Esophagus muscularis mucosa (tissue), 4 donors: ENCODE measurements around a stretch of chr14.

DNA sequence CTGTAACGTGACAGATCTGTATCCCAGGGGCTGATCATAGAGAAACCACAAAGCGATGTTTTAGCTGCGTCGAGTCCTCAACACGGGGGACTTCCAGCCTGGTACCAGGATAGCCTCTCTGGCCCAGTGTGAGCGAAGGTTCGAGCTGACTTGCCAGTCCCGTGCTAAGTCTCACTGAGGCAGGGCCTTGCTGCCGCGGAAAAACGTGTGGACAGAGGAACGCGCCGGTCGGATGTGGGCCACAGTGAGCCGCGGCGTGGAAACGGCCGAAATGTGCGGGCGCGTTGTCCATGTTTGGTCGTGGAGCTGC is 628 bp upstream of the EML1 start:
- PRO-cap: unidirectional peak, plus-strand start at position 198 of the sequence
- RAMPAGE, long total RNA, 4 experiments: no peak in any of the 4 experiments

DNA sequence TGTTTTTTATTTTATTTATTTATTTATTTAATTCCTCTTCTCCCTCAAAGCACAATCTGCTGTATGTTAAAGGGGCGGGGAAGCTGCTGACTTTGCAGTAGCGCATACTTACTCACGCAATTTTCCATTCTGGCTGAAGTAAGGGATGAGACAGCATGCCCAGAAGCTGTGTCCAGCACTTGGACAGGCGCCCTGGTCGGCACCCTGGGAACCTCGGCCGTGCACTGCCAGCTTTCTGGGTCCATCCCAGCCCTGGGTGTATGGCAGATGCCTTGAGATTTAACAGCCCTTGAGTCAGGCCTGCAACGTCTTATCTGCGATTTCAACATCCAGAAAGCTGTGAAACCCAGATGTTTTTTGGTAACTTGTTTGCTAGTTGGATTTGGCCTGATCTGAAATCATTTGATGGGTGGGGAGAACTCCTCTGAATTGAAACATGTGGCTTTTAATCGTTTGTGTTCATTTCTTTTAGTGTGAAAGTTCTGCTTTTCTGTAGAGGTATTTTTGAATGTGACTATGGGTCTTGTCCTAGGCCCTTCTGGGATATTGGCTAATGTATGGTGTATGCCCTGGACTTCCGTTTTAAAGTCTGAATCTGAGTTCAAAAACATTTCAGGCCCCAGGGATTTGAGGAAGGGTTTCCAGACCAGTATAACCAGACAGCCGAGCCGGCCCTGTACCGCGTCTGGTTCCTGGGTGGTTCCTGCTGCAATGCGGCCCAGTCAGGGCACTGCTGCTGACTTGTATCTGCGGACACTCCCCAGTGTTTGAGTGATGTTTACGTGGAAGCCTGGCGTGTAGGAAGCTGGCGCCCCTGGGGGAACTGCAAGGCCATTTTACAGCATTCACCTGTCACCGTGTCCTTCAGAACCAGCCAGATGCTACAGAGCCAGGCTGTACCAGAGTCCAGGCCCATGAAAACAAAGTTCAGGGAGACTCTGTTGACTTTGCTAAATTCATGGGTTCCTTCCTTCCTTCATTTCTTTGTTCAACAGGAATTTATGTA is 16.4 kb downstream of the EML1 start:
- PRO-cap: unidirectional peak, plus-strand start at position 127 of the sequence; unidirectional peak, minus-strand start at position 715 of the sequence
- RAMPAGE, long total RNA, 4 experiments: no peak in any of the 4 experiments

DNA sequence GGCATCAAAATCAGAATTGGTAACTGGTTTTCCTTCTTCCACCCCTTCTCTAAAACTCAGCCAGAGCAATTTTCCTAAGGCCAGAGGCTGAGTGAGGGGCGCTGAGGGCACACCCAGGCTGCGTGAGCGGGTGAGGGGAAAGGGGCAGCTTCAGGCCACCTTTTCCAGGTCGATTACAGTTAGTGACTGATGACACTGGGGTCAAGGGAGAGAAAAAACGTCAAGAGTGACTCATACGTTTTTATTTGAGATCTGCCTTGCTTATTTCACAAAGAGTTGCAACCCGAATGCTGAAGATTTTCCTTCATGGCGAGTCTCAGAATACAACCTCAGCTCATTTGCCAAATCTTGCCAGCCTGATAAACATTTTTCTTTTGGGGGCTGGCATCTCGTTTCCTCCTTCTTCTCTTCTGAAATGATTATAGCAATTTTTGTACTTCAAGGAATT is 46.7 kb upstream of the EVL start:
- PRO-cap: no peak
- RAMPAGE, long total RNA, 4 experiments: no peak in any of the 4 experiments

GRCh38 chr14:100047368-100047831 is 17.8 kb upstream of the EVL start:
- PRO-cap: no peak
- RAMPAGE, long total RNA, 4 experiments: no peak in any of the 4 experiments

- PRO-cap: no peak
- RAMPAGE, long total RNA, 4 experiments: no peak in any of the 4 experiments
Measured at GRCh38 chr14:100065652-100066252, 530 bp downstream of the EVL start.

GRCh38 chr14:100124391-100125220 is 34.8 kb downstream of the DEGS2 start:
- PRO-cap: no peak
- RAMPAGE, long total RNA, 4 experiments: no peak in any of the 4 experiments

- PRO-cap: no peak
- RAMPAGE, long total RNA, 4 experiments: start-site peak on the plus strand in 1 of 4 experiments, at chr14:100128615-100128733 at its widest, 15 reads per replicate
Measured at GRCh38 chr14:100128381-100128967, 31.0 kb downstream of the DEGS2 start.

DNA sequence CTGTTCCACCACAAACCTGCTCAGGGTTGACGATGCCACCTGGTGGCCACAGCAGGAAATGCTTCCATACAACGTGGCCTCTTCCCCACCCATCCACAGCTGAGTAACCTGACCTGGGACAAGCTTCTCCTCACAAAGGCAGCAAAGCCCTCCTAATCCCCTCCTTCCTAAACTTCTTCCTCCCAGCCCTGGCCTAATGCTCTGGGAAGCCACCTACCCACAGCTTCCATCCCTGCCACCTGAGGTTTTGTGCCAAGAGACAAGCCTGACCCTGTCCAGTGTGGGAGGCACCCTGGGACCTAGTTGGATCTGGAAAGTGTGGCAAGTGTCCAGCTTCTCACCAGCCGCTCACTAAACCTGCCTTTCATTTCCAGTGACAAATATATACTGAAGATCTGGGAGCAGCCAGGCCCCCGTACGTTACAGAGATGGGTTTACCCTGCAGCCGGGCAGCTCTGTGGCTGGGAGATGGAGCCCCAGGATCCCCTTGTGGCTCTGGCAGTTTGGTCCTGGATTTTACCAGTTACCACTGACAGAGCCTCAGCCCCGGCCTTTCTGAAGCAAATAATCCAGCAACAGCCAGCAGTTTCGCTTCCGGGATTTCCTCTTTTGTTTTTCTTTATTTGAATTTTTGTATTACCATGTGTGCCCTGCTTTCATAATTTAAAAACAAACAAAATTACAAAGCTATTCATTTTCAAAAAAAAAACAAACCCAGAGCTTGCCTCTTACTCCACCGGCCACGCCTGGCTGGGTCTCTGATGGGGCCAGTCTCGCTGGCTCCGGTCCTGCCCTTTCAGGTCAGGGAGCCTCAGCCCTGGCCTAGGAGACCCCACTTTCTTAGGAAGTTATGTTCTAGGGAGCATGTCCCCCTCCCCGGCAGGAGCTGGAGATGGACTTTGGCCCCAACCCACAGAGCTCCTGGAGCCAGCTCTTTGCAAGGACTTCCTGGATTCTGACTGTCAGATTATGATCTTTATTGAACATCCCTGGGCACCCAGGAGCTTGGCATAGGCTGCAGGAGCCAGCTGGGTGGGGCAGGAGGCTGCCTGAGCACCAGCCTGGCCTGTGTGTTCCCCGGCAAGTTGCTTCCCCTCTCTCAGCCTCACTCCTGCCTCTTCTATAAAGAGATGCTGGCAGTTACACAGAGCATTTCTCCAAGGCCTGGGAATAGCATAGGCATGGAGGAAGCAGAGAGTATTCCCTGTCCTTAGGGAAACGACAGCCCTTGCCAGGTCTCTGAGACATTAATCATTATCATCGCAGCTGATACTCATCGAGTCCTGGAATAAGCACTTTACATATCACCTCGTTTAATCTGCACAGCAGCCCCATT is 3.8 kb downstream of the DEGS2 start:
- PRO-cap: no peak
- RAMPAGE, long total RNA, 4 experiments: no peak in any of the 4 experiments

DNA sequence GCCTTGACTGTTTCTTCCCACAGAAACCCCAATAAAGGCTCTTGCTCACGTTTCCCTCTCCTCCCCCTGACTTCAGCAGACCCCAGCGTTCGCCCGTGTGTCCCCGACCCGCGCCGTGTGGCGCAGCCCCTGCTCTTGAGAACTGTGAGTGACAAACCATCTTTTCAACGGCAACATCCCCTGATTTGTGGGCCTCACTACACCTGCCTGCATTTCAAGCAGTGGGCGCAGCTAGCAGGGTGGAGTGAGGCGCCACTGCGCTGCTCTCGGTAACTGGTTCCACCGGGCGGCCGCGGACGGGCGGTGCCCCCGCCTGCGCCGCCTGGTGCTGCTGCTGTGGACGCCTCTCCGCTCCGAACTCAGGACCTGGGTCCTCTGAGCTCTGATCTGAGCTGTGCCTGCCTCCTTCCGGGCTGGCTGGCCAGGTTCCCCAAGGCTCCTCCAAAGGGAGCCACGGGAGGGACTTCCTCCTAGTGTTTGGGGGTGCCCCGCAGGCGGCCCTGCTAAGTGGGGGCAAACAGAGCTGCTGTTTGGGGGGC is 5.9 kb upstream of the DEGS2 start:
- PRO-cap: no peak
- RAMPAGE, long total RNA, 4 experiments: no peak in any of the 4 experiments

DNA sequence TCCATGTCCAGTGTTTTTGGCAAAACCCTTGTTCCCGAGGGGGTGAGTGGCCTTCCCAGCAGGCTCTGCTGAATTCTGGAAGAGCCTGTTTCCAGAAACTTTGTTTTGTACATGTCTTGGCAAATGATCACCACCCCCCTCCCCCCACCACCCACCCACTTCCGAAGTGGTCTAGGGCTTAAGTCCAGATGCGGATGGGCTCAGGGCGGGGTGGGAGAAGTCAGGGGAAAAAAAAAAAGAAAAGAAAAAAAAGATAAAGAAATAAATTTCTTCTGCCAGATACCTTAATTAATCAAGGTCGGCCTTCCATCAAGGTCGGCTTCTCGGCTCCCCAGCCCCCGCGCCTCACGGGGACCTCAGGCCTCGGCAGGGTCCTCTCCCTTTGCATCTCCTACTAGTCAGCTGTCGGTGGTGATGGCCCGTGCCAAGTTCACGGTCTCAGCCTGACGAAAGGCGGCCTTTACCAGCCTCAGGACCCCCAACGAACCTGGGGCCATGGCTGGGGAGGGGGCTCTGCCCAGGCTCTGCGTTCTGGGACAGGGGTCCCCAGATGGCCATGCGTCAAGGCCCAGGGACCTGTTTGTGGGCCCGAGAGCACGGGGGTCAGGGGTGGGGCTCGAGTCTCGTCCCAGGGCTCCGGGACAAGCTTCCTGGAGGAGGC is 32.6 kb upstream of the DEGS2 start:
- PRO-cap: no peak
- RAMPAGE, long total RNA, 4 experiments: no peak in any of the 4 experiments

- PRO-cap: bidirectional peak, plus-strand start at chr14:100214757, minus-strand start at chr14:100214575
- RAMPAGE, long total RNA, 4 experiments: no peak in any of the 4 experiments
Measured at GRCh38 chr14:100214603-100214851, 24.4 kb upstream of the YY1 start.

GRCh38 chr14:100239389-100239824 is 463 bp downstream of the YY1 start:
- PRO-cap: no peak
- RAMPAGE, long total RNA, 4 experiments: no peak in any of the 4 experiments

- PRO-cap: no peak
- RAMPAGE, long total RNA, 4 experiments: no peak in any of the 4 experiments
Measured at GRCh38 chr14:100259503-100260007, 20.6 kb downstream of the YY1 start.

- PRO-cap: no peak
- RAMPAGE, long total RNA, 4 experiments: no peak in any of the 4 experiments
Measured at GRCh38 chr14:100286122-100286433, 20.2 kb downstream of the SLC25A29 start.

DNA sequence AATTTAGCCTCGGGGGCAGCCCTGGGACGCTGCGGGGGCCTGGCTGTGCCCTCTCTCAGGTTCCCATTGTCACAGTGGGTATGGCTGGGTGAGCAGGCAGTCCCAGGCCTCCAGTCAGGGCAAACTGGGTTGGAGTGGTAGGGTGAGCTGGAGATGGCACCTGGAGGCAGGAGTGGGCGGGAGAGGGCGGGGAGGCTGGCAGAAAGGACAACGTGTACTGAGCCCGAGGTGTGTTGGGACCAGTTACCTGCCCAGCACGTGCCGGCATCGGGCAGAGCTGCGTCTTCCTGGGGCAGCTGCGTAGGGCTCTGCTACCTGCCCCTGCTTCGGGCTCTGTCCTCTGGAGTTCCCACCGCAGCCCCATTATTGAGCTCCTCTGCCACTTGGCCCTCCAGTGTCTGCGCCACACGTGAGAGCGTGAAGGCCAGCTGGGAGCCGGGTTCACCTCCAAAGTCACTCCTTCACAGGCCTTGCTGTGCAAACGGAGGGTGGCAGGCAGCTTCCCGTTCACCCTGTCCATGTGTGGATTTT is 7.6 kb upstream of the SLC25A29 start:
- PRO-cap: no peak
- RAMPAGE, long total RNA, 4 experiments: no peak in any of the 4 experiments

GRCh38 chr14:100811512-100811876 is 84.8 kb downstream of the DLK1 start:
- PRO-cap: no peak
- RAMPAGE, long total RNA, 4 experiments: no peak in any of the 4 experiments

DNA sequence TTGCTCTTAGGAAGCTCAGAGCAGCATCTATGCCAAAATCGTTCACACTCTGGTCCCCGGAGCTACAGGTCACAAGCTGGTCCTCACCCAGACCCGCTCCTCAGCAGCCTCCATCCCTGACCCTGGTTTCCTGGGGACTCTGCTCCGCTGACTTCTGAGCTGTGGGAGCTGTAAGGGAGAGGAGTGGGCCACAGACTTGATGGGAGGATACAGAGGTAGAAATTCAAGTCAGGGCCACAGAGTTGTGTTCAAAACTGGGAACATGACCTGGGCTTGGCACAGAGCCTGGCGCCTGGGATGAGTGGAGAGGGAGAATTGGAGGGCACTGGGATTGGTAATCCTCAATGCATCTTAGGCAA is 170.9 kb upstream of the RTL1 start:
- PRO-cap: no peak
- RAMPAGE, long total RNA, 4 experiments: no peak in any of the 4 experiments

DNA sequence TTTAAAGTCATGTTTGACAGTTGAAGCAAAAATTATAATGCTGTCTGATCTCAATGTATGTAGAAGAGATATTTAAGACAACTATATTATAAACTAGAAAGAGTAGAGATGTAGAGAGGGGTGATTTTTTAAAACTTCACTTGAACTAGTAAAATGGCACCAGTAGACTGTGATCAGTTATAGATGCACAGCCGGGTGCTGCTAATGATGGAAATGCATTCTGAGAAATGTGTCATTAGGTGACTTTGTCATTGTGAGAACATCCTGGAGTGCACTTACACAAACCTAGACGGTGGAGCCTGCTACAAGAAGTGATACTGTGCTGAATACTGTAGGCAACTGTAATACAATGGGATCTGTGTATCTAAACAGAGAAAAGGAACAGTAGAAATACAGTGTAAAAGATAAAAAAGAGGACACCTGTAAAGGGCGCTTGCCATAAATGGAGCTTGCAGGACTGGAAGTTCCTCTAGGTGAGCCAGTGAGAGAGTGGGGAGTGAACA is 376.4 kb upstream of the RTL1 start:
- PRO-cap: no peak
- RAMPAGE, long total RNA, 4 experiments: no peak in any of the 4 experiments

- PRO-cap: no peak
- RAMPAGE, long total RNA, 4 experiments: no peak in any of the 4 experiments
Measured at GRCh38 chr14:101364095-101364514, 397.4 kb upstream of the PPP2R5C start.

DNA sequence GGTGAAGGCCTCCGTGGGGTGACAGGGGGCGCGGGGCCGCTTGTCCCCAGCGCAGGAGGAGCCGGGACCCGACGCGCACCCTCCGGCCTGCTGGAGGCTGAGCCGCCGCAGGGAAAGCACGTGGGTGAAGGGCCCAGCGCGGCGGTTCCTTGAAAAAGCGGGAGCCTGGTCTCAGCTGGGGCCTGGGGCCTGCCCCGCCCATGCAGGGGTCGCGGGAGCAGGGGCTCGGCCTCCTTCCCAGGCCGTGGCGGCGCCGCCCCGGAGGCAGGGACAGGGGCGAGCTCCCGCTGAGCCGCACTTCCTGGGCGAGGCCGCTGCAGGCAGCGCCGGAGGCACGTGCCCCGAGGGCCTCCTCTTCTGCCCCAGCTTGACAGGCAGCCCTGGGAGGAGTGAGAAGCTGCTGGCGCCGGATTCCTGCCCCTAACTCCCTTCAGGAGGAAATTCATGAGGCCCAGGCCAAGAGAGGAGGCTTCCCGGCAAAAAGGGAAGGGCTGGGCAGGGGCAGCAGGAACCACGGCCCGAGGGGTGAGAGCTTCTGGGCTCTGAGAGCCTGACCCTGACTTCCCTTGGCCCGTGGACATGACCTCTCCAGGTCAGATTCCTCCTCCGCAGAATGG is 55.4 kb upstream of the PPP2R5C start:
- PRO-cap: bidirectional peak, plus-strand start at position 370 of the sequence, minus-strand start at position 264 of the sequence
- RAMPAGE, long total RNA, 4 experiments: no peak in any of the 4 experiments